Measurements from ENCODE around the genes SLFN12L, PEX12 and CCL3.

DNA sequence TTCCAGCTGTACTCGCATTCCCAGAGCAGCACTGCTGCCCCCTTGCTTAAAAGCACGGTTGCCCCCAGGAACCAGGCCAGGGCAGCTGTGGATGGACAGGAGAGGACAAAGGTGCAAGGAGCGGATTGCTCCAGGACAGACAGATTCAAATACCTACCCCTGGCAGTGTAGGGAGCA is 975 bp upstream of the SLFN12 start:
- PRO-cap, 2 experiments: no peak in any of the 2 experiments

GRCh38 chr17:35537525-35537936 is at the start of gene SLFN12L:
Gene SLFN12L, minus strand, starts transcription at chr17:35537678.
- PRO-cap, 2 experiments: no peak in any of the 2 experiments

- PRO-cap, 2 experiments: peak in 2 of 2 experiments; most common plus-strand start chr17:35540870 (in 2); most common minus-strand start chr17:35540725 (in 2)
These were observed 3.4 kb upstream of the SLFN12L start for GRCh38 chr17:35540559-35541544.

- PRO-cap, 2 experiments: peak in 2 of 2 experiments; most common plus-strand start chr17:35578600 (in 1); most common minus-strand start chr17:35578547 (in 2)
These were observed at the start of gene PEX12 for GRCh38 chr17:35578130-35579134. Gene PEX12, minus strand, starts transcription at chr17:35578571.

- PRO-cap, 2 experiments: no peak in any of the 2 experiments
These were observed 5.4 kb downstream of the C17orf50 start for GRCh38 chr17:35765797-35766695.

- PRO-cap, 2 experiments: no peak in any of the 2 experiments
These were observed 13.9 kb downstream of the C17orf50 start for GRCh38 chr17:35774332-35775172.

DNA sequence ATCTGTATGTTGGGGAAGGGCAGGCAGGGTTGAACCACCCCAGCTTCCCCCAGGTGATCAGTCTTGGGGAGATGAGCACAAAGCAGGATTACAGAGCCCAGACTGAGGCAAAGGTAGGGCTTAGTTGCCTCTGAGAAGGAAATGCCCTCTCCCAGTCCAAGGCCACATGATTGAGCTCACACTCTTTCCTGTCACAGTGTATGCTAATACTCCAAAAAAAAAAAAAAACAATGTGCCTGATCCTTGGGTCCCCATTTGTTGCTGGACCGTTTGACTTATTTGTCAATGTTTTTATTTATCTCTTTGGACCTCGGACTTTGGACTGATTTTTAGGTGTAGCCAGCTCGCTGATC is 505 bp upstream of the CCL16 start:
- PRO-cap, 2 experiments: no peak in any of the 2 experiments

DNA sequence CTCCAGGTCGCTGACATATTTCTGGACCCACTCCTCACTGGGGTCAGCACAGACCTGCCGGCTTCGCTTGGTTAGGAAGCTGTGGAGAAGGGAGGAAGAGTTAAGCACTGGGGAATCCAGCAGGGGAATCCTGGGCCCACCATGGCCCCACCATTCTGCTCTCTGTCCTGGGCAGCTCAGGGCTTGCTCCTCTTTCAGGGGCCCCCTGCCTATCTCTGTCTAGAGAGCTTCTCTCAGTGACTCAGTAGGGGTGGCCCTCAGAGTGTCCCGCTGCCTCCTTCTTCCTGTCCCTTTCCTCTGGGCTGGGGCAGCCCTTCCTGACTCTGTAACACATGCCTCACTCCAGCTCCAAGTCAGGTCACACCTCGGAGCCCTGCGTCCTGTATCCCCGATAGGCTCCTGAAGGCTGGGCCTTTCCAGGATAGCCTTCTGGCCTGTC is 1.2 kb downstream of the CCL3 start:
- PRO-cap, 2 experiments: no peak in any of the 2 experiments

DNA sequence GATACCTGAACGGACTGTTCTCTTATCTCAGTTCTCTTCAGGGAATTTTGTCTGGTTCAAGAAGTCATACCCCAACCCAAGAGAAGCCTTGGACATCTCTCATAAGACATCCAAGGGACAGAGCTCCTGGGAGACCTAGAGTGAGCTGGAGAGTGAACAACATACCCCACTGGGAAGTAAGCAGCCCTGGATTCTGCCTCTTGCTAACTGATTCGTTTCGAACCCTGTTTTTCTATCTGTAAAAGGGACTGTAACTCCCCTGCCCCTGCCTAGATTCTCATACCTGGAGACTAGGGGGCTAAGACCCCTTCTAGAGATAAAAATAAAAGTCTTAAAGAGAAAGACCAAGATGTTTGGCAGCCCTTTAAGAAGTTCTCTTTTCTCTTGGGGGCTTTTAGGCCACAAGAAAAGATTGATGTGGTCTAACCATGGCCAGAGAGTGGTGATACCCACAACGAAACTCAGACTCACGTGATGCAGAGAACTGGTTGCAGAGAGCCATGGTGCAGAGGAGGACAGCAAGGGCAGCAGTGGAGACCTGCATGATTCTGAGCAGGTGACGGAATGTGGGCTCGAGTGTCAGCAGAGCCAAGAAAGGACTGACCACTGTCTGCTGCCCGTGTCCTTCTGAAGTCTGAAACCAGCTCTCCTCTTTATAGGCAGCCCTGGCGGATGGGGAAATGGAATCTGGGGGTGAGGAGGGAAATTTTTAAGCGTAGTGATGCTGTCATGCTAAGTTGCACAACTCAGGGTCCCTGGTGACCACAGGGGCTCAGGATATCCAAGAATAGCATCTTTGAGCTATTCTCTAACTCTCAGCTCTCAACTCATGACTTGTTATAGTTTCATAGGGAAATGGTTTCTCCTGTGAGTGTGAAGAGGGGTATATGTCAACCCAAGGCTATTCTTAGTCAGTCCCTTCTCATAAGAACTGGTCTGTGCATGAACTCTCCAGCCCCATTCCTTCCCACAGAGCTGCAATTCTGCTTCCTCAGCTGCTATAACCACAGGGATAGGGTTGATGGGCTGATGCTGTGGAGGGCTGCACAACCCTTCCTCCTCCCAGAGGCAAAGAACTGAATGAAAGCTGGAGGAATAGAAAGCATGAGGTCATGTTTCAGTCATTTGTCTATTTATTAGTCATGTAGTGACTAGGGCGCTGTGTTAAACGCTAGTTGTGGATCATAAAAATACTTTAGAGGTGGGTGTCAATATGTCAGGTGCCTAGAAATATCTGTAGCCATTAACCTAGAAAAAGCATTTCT is at the start of gene CCL3:
Gene CCL3, minus strand, starts transcription at position 629 of the 1,265 bp plus-strand sequence.
- PRO-cap, 2 experiments: peak in 2 of 2 experiments; most common plus-strand start position 924 of the sequence (in 1); most common minus-strand start position 629 of the sequence (in 2)

DNA sequence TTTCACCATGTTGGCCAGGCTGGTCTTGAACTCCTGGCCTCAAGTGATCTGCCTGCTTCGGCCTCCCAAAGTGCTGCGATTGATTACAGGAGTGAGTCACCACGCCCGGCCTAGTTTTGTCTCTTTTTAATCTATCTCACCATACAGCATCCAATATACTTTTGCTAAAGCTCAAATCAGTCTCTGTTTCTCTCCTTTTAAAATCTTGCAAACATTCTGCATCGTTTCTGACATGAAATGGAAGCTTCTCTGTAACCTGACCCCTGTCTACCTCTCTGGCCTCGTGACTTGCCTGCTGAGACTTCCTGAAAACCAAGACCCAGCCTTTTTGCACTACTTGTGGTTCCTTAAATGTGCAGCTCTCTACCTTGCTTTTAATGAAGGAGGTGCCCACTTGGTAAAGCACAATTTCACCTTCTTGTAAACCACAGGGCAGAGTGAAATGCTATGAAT is 5.9 kb upstream of the CCL3L3 start:
- PRO-cap, 2 experiments: no peak in any of the 2 experiments

- PRO-cap, 2 experiments: no peak in any of the 2 experiments
These were observed 2.1 kb downstream of the CCL4L2 start for GRCh38 chr17:36213005-36213265.

GRCh38 chr17:36486850-36487356 is 422 bp downstream of the ZNHIT3 start:
- PRO-cap, 2 experiments: no peak in any of the 2 experiments

- PRO-cap, 2 experiments: no peak in any of the 2 experiments
These were observed 4.1 kb upstream of the MRM1 start for GRCh38 chr17:36597269-36597755.

DNA sequence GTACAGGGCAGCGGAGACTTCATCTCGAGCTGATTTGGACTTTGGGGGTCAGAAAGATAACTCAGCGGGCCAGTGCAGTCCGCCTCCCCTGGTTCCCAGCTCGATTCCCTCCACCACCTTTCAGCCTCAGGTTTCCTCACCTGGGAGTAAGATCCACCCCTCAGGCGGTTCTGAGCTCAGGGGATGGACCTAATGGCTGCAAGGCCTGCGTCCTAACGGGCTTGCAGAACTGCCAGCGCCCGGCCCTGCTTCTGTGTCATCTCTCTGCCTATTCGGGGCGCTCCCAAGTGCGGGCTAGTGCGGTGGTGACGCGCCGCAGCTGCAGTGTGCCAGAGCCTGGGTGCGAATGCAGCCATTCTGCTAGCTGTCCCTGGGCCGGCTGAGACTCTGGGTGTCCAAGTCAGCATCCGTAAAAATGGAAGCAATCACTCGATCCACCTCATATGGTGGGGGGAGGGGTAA is 129.7 kb upstream of the LHX1 start:
- PRO-cap, 2 experiments: no peak in any of the 2 experiments

DNA sequence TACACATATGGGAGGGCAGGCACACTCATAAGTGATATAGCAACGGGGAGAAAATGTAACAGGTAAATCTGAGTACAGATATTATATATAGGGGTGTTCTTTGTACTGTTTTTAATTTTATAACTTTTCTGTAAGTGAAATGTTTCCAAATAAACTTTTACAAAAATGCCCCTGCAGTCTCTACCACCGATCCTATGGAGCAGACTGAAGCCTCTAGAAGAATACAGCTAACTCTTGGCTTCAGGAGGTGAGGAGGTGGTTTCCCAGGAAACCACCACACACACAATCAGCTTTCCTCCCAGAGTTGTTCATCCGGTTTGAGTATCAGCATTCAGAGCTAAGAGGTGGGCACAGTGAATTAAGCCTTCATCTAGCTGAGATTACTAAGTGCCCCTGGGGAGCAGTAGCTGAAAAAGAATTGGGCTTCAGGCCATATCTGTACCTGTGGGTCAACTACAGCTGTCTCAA is 139.6 kb downstream of the AATF start:
- PRO-cap, 2 experiments: no peak in any of the 2 experiments

GRCh38 chr17:37300570-37301104 is 75.1 kb upstream of the C17orf78 start:
- PRO-cap, 2 experiments: no peak in any of the 2 experiments

DNA sequence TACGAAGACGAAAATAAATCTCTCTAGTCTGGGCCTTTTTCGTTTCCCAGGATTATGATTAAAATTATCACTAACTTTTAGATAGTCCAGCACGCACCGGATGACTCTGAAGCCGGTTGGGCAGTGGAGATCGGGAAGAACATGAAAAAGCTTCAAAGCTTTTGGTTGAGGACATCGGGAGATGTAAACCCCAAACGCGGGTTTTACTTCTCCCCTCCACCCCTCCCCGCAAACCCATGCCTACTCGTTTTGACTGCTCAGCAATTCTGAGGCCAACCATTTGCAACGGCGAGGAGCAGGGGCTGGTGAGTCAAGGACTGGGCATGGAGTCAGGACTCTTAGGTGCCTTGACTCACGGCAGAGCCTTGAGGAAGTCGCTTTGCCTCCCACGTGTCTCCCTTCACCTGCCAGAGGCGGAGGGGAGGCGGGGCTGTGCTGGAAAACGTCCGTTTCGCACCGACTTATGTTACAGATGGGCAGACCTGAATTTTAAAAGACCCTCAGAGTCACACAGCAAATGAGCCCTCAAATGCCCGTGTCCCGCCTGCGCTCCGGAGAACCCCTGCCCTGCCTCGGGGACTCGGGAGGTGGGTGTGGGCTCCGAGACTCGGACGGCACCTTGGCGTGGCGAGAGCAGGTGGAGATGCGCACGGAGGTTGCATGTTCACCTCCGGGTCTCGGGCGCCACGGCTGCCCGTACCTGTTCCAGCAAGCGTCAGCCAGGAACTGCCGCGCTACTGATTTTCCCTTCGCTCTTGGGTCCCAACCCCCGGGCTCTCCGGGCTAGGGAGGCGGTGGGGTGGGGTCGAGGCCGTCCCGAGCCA is 828 bp upstream of the DUSP14 start:
- PRO-cap, 2 experiments: no peak in any of the 2 experiments

DNA sequence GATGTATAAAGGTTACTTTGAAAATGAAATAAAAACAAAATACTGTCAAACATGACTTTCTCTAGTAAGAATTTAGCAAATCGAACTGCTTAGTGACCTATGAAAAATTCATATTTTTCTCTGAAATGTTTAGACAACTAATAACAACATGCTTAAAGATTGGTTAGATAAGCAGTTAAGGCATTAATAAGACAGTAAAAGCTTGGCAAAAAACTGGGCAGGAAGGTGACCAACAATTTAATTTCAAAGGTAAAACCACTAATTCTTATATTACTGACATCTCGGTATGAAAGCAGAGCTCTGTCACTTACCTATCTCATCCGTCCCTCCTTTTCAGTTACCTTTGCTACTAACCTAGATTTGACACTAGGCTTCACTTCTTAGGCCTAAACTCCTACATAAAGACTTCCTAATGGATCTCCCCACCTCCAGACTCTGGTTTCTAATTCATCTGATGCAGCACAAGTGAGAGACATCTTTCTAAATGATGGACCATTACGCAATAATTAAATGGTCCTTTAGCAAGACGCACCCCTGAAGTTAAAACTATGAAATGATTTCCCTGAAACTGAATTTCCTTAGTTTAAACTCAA is 3.6 kb downstream of the SYNRG start:
- PRO-cap, 2 experiments: peak in 1 of 2 experiments; most common minus-strand start position 336 of the sequence (in 1)

DNA sequence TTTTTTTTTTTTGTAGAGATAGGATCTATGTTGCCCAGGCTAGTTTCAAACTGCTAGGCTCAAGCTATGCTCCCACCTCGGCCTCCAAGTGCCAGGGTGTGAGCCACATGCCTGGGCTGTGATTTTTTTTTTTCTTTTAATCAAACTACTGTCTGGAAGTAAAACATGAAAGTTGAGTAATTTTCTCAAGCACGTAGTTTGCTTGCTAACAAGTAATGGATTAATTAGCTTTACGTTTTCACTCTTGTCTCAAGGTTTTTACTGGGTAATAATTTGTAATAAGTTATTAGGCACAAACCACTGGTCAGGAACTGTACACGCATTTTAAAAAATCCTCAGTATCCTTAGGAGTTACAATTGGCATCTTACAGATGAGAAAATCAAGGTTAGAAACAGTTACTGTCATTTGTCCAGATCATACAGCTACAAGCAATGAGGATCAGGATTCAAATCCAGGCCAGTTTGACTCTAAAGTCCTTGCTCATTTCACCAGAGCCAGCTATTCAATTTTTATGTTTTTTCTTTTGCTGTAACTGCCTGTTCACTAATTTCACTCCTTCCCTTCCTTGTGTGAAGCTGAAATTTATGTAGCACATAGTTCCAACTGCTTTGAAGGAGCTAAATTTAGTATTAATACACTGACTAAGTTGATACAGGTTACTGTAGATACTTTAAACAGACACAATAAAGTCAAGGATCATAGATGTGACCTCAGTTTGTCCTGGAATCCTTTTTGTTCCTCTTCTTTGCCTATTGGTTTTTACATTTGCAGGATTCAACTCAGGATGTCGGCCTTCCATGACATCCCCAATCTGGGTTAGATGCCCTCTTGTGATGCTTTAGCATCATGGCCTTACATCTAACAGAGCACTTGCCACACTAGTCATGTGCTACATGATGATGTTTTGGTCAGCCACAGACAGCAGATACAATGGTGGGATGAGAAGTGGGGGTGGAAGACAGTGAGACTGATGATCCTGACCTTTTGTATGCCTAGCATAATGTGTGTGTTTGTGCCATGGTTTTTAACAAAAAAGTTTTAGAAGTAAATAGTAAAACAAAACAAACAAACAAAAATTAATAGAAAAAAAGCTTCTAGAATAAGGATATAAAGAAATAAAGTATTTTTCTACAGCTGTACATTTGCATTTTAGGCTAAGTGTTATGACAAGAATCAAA is 1.5 kb upstream of the SYNRG start:
- PRO-cap, 2 experiments: no peak in any of the 2 experiments

GRCh38 chr17:37708710-37709387 is 36.0 kb downstream of the HNF1B start:
- PRO-cap, 2 experiments: no peak in any of the 2 experiments